Mesenteric fat pad (tissue), 1 donor: ENCODE measurements around a stretch of chr7.

DNA sequence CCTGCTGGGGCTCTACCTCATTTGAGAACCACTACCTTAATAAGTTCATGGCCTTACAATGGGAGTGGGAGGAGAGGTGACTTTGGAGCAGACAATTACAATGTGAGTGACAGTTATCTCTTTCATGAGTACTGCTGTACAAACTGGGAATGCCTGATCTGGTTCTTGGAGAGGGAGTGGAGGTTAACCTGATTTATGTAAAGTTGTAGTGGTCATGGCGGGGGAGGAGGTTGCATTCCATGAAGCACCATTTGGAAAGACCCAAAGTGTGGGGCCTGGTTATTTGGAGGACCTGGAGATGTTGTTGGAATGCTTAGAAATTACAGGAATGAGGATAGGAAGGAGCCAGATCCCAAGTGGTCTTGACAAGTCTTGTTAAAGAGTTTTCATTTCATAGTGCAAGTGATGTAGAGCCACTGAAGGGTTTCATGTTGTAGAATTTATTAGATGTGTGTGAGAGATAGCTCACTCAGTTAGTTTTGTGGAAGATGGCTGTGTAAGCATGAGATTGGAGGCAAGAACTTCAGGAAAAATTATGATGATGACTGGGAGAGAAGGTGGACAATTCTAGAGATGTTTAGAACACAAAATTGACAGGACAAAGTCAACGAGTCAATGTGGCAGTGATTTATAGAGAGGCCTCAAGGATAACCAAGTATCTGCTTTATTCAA lies 559.7 kb downstream of the AUTS2 start:
- PRO-cap: no peak

- PRO-cap: no peak
Observed at GRCh38 chr7:70449891-70450712, 681.8 kb upstream of the GALNT17 start.

GRCh38 chr7:70595664-70597064 lies 535.8 kb upstream of the GALNT17 start:
- PRO-cap: no peak

- PRO-cap: no peak
Observed at GRCh38 chr7:70602057-70602630, 529.8 kb upstream of the GALNT17 start.

- PRO-cap: no peak
Observed at GRCh38 chr7:70648009-70648632, 483.8 kb upstream of the GALNT17 start.

DNA sequence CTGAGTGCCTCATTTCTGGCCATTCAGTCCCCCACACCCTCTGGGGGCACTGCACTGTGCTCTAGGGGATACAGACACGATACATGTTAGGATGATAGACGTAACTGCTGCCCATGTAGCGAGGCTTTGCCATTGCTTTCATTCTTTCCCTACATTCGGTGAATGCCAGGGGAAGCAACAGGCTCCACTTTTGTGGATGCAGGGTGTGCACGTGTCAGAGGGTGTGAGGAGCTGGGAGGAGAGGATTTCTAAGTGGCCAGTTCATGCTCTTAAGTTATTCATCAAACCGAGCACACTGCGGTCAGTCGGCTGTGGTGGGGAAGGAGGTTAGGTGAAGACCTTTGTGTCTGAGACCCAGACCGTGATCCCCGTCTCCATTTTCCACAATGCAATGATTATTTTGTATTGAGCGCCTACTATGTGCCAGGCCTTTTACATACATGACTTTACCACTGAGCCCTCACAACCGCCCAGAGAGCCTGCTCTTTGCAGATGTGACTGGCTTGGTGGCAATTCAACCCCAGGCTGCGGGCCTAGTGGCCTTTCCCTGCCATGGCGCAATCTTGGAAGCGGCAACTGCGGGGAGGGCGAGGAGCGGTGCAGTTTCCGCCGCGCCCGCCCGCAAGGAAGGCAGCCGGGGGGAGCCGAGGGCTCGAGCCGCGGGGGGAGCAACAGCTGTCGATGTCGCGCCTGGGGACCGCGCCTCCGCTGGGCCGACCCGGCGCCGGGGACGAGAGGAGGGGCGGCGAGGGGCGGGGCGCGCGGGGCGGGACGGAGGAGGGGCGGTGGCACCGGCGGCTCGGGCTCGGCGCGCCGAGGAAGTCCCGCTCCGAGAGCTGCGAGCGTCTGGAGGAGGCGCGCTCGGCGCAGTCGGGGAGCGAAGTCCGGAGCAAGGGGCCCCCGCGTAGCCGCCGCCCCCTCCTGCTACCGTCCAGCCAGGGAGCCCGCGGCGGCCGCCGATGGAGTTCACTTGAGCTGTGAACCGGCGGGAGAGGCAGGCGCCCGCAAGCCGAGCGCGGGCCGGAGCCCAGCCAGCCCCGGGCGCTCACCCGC lies 438.4 kb upstream of the GALNT17 start:
- PRO-cap: unidirectional peak, plus-strand start at position 832 of the sequence

GRCh38 chr7:70765964-70766773 lies 365.8 kb upstream of the GALNT17 start:
- PRO-cap: no peak

- PRO-cap: no peak
Observed at GRCh38 chr7:70810640-70811130, 321.3 kb upstream of the GALNT17 start.

DNA sequence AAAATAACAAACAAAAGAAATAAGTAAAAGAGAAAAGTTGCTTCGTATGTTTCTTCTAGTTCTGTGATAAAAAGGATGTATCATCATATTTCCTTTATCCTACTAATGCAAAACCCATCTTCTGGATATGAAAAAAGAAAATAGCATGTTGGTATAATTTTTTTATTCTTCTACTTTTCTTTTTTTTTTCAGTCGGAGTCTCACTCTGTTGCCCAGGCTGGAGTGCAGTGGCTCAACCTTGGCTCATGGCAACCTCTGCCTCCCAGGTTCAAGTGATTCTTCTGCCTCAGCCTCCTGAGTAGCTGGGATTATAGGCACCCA lies 14.5 kb upstream of the GALNT17 start:
- PRO-cap: no peak

DNA sequence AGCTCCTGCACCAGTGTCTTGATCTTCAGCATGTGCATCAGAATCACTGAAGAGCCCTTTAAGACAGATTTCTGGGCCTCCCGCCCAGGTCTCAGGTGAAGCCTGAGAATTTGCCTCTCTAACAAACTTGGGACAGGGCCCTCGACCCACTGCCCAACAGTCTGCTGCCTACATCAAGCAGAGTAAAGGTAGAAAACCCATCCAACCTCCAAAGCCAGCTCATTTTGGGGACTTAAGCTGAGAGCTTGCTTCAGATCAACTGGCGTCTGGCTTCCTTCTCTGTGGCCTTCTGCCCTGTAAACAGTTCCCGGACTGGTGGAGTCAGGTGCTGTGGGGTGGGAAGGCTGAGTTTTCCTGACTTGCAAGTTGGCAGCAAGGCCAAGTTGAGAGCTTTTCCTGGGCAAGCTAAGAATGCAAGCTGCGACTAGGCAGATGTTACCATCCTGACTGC lies 3.6 kb downstream of the GALNT17 start:
- PRO-cap: no peak

DNA sequence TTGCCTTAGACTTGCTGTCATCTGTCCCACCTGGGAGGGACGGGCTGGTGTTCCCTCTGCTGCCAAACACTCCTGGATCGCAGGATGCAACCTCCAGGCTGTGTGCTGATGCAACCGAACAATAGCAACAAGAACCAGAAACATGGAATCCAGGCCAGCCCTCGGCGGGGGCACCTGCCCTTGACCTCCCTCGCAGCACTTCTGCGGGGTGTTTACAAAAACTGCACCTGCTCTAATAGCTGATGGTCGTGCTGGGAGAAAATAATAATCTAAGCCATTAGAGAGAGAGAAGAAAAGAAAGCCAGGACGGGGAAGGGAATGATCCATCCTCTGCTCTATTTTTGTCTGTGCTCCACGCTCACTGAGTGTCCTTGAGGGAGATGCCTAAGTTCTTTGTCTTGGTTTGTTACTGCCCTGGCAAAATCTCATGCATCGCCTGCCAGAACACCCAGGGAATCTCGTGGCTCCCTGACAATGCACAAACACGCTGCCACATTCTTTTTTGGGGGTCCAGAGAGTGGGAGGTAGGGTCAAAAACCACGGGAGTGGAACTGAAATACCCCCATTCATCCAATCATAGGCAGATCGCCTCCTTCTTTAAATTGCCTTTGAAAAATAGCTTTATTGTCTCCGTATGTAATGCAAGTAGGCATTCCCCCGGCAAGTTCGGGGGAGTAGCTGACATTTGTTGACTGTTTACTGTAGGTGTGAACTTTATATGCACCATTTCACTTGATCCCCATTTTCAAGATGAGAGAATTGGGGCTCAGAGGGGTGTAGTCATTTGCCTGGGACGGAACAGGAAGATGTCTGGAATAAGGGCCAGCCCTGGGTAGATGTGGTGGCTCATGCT lies 104.8 kb downstream of the GALNT17 start:
- PRO-cap: no peak

DNA sequence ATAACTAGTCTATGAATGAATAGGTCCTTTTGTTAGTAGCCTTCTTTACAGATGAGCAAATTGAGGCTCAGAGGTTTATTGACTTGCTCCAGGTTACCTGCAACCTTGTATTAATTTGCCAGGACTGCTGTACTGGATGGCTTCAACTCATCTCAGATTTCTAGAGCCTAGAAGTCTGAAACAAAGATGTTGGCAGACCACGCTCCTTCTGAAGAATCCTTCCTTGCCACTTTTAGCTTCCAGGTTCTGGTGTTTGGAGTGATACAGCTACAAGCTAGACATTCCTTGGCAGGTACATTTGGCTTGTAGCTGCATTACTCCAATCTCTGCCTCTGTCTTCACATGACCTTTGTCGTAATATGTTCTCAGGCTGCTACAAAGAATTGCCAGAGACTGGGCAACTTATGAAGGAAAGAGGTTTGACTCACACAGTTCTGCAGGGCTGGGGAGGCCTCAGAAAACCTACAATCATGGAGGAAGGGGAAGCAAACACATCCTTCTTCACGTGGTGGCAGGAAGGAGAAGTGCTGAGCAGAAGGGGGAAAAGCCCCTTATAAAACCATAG lies 146.3 kb downstream of the GALNT17 start:
- PRO-cap: no peak

- PRO-cap: no peak
Observed at GRCh38 chr7:71394379-71394641, 262.4 kb downstream of the GALNT17 start.

GRCh38 chr7:71630391-71630865 lies 498.5 kb downstream of the GALNT17 start:
- PRO-cap: no peak

DNA sequence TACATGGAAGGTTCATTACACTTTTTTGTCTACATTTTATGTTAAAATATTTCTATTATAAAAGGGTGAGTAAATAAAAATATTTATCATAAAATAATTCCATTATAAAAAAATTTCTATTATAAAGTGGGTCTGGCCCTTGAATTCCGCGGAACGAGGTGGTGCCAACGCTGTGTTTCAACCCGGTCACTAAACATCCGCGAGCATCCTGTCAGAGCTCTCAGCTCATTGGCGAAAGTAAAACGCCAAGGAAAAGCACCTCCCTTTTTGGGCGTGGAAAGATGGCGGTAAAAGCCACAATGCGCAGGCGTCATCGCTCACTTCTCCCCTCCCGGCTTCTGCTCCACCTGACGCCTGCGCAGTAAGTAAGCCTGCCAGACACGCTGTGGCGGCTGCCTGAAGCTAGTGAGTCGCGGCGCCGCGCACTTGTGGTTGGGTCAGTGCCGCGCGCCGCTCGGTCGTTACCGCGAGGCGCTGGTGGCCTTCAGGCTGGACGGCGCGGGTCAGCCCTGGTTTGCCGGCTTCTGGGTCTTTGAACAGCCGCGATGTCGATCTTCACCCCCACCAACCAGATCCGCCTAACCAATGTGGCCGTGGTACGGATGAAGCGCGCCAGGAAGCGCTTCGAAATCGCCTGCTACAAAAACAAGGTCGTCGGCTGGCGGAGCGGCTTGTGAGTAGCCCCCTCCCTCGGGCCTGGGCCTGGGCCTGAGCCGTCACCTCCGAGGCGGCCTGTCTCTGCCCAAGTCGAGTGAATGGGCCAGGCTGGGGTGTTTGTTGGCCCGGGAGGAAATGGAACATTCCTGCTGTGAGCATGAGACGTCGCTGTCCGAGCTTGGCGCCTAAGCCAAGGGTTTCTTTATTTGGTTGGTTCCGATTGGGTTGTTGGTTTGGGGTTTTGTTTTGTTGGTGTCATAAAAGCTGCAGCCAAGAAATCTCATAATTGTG lies 1.4 kb upstream of the TYW1B start:
- PRO-cap: unidirectional peak, plus-strand start at position 377 of the sequence

GRCh38 chr7:72926008-72926986 lies 1.4 kb downstream of the POM121 start:
- PRO-cap: no peak

DNA sequence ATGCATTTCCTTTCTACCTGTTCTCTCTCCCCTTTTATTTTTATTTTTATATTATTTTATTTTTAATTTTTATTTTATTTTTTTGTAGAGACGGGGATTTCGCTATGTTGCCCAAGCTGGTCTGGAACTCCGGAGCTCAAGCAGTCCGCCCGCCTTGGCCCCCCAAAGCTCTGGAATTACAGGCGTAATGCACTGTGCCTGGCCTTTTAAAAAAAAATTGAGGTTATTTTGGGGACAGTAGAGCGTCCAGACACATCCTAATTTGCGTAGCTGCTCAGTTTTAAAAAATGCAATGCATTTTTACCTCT lies 23.1 kb downstream of the SPDYE8 start:
- PRO-cap: no peak

DNA sequence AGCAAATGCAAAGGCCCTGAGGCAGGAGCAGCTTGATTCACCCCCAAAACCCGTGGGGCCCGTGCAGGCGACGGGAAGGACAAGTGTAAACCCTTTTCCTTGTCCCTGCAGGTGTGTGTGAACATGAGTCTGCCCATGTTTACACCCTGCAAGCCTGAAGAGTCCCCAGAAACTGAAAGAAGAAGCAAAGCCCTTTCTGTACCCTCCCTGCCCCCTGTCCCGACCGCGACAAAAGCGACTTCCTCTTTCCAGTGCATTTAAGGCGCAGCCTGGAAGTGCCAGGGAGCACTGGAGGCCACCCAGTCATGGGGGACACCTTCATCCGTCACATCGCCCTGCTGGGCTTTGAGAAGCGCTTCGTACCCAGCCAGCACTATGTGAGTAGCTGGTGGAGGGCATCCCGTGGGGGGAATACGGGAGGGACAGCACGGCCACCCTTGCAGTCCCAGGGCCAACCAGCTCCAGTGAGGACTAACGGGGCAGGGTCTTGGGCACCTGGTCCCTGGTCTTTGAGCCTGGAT lies 65.2 kb upstream of the SPDYE10 start:
- PRO-cap: no peak

- PRO-cap: no peak
Observed at GRCh38 chr7:73423959-73424730, 9.4 kb upstream of the FZD9 start.

DNA sequence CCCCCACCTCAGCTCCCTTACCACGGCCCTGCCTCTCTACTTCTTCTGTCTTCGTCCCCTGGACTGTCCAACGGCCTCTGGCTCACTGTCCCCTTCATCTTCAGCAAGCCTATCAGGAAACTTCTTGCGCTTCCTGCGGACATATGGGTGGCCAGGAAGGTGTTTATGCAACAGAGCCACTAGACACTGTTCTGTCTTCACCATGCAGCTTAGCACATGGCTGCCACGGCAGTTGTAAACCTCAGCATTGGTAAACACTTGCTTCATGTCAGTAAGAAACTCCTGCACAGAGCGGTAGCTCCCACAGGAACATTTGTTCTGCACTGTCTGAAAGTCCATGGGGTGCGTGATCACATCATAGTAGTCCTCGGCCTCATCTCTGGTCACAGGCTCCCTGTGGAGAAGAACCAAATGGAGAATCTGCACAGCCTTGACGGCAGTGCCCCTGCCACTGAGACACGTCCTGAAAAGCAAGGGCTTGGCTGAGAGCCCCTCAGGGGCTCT lies 8.6 kb downstream of the FZD9 start:
- PRO-cap: no peak